Mesenchymal stem cell of adipose (primary cell): ENCODE measurements around a stretch of chr5.

- CAGE, long polyA plus RNA = no peak
These were observed 18.8 kb downstream of the MIER3 start for GRCh38 chr5:56933148-56933505.

DNA sequence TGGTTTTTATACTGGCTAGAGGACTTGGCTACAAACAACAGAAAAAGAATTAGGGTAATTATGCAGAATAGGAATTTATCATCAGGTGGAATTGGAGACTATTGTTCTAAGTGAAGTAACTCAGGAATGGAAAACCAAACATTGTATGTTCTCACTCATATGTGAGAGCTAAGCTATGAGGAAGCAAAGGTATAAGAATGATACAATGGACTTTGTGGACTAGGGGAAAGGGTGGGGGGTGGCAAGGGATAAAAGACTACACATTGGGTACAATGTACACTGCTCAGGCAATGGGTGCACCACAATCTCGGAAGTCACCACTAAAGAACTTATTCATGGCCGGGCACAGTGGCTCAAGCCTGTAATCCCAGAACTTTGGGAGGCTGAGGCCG lies 51.6 kb upstream of the MIER3 start:
- CAGE, long polyA plus RNA = no peak

- CAGE, long polyA plus RNA = no peak
These were observed 102.9 kb upstream of the MIER3 start for GRCh38 chr5:57054694-57055253.

GRCh38 chr5:57173123-57173805 lies 595 bp upstream of the GPBP1 start:
- CAGE, long polyA plus RNA = no peak

GRCh38 chr5:57176912-57177315 lies 3.1 kb downstream of the GPBP1 start:
- CAGE, long polyA plus RNA = no peak

- CAGE, long polyA plus RNA = no peak
These were observed 47.1 kb downstream of the ACTBL2 start for GRCh38 chr5:57435546-57435928.

GRCh38 chr5:57435934-57436366 lies 46.7 kb downstream of the ACTBL2 start:
- CAGE, long polyA plus RNA = no peak

GRCh38 chr5:58459351-58459659 lies 581 bp downstream of the PLK2 start:
- CAGE, long polyA plus RNA = no peak

GRCh38 chr5:58936786-58937870 lies 354.3 kb downstream of the RAB3C start:
- CAGE, long polyA plus RNA = no peak

- CAGE, long polyA plus RNA = no peak
These were observed 505.0 kb downstream of the RAB3C start for GRCh38 chr5:59087801-59088379.

GRCh38 chr5:59095519-59095976 lies 512.7 kb downstream of the RAB3C start:
- CAGE, long polyA plus RNA = no peak

GRCh38 chr5:59275416-59276467 lies 617.8 kb downstream of the PDE4D start:
- CAGE, long polyA plus RNA = no peak

GRCh38 chr5:59346141-59346729 lies 547.3 kb downstream of the PDE4D start:
- CAGE, long polyA plus RNA = no peak

- CAGE, long polyA plus RNA = no peak
These were observed 542.2 kb downstream of the PDE4D start for GRCh38 chr5:59351407-59351710.

- CAGE, long polyA plus RNA = no peak
These were observed 458.0 kb downstream of the PDE4D start for GRCh38 chr5:59435288-59436088.

DNA sequence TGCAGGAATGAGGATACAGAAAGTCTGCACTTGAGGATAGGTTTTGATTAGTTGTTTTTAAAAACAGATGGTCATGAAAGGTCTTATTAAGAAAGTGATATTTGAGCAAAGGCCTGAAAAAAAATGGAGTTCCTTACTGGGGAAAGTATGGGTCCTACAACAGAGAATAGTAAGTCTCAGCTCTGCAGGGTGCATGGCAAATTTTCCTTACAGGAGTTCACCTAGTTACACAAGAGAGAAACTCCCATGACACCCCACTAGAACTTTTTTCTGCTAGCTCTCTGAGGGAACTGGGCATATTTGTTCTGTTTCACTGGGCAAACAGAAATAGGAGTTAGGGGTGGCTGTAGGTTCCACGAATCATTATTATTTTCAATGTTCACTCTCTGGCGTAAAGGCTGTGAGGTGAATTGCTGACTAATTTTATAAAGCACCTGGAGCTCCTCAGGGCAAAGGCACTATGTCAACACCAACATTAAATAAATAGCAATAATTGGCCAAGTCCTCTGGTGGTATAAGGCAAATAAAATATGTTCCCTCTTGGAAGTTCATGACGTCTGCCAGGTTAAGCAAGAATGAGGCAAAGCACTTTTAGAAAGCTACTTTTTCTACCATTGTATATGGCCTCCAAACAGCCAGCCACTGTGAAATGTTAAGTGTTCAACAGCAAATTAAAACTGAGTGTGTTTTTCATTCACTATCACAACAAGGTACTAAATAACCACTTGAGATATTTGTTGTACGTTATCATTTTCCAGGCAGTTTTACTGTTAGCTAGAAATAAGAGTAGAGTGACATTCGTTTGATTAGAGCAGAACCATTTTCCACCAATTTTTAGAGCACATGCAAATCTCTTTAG lies 344.7 kb downstream of the PDE4D start:
- CAGE, long polyA plus RNA = no peak

GRCh38 chr5:60538297-60538782 lies 161.6 kb downstream of the DEPDC1B start:
- CAGE, long polyA plus RNA = no peak

- CAGE, long polyA plus RNA = no peak
These were observed 353 bp downstream of the ERCC8 start for GRCh38 chr5:60944546-60944888.

- CAGE, long polyA plus RNA = no peak
These were observed 2.3 kb upstream of the ZSWIM6 start for GRCh38 chr5:61329742-61330200.

DNA sequence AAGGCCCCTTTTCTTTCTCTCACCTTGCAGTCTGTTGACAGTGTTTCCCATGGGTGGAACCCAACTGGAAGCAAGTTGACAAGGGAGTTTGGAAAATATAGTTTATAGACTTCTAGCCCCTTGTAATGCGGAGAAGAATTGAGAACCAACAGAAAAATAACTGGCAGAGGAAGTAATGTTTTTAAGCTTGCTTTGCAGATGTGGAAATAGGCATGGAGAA lies 28.1 kb downstream of the ZSWIM6 start:
- CAGE, long polyA plus RNA = no peak